ENCODE data around the gene RBAK.

DNA sequence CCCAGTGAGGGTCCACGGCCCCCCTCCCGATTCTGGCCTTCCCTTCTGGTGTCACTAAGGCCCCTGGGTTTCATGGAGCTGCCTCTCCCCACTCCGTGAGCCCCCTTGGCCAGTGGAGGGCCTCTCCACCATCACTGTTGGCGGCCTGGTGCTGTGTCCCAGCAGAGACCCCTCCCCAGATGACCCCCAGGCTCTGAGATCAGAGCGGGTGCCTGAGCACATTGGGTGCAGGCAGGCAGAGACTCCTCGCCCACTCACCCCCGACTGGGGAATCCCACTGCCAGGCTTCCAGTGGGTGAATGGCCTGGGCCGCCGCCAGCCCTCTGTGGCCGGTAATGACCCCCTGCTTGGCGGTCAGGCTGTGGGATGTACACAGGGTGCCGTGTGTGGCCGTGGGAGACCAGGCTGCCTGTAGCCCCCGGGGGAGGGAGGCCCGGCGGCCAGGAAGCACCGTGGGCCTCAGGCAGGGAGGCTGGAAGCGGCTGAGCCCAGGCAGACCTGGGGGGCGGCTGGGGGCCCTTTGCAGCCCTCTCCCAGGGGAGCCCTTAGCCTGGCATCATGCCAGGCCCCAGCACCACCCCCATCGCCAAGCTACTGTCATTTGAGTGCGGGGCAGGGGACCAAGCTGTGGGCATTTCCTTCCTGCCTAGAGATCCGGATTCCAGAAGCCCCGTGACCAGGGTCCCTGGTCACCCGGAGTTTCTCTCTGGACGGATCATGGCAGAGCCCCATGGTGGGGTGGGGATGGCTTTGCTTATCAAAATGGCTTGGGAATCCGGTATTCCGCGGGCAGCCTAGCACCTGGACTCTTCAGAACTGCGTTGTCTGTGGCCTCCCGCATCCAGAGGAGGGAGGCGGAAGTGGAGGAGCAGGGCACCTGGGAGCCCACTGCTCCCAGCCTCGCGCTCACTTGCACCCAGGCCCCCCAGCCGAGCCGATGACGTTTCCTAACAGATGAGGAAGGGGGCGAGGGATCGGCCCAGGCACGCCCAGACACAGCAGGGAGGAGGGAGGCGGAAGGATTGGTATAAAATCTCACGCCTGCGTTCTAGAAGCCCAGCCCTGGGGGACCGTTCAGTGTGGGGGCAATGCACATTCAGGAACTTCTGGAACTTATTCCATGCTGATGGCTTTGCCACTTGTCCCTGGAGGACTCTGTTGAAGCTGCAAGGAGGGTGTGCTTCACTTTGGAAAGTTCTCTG is 1.1 kb downstream of the TTYH3 start:
- PRO-cap, result bidirectional peak, plus-strand start at position 1,059 of the sequence, minus-strand start at position 912 of the sequence
- RAMPAGE, long total RNA, 2 experiments, result no peak in any of the 2 experiments

DNA sequence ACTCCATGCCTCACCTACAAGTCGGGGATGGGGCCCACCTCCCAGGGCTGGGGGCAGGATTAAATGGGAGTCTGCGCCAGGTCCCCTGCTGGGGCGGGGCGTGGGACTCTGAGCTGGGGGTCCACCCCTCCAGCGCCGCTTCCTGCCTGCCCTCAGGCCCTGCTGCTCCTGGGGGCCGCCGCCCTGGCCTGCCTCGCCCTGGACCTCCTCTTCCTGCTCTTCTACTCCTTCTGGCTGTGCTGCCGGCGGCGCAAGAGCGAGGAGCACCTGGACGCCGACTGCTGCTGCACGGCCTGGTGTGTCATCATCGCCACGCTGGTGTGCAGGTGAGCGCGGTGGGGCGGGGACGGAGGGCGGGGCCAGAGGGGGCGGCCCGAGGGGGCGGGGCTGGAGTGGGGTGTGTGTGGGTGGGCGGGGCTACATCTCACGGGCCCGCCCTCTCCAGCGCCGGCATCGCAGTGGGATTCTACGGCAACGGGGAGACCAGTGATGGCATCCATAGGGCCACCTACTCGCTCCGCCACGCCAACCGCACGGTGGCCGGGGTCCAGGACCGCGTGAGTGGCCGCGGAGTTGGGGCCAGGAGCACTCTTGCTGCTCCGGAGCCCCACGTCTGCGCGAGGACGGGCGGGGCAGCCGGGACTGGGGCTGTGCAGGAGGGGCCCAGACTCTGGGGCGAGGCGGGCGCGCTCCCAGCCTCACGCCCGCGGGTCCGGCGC is 15.1 kb downstream of the TTYH3 start:
- PRO-cap, result no peak
- RAMPAGE, long total RNA, 2 experiments, result start-site peak on the plus strand in 1 of 2 experiments, centred at position 197 of the sequence, 5 reads per replicate

DNA sequence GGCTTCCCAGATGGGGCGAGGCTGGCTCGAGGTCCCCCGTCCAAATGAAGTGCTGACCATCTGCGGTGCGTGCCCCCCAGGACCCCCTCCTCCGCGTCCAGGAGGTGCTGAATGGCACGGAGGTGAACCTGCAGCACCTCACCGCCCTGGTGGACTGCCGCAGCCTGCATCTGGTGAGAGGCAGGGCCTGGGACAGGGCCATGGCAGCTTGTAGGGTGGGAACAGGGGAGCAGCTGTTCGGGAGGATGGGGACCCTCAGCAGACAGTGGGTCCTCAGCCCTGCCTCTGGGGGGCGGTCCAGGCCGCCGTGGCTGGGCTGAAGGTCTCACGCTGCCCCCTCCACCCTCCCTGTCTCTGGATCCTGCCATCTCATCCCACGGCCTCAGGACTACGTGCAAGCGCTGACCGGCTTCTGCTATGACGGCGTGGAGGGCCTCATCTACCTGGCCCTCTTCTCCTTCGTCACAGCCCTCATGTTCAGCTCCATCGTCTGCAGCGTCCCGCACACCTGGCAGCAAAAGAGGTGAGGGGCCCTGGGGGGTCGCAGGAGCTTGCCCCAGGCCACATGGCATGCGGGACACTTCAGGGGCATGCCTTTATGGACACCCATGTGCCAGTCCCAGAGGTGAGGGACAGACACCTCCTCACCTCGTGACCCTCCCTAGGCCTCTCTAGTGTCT is 24.4 kb downstream of the TTYH3 start:
- PRO-cap, result no peak
- RAMPAGE, long total RNA, 2 experiments, result no peak in any of the 2 experiments

GRCh38 chr7:2659297-2659786 is 27.6 kb downstream of the TTYH3 start:
- PRO-cap, result no peak
- RAMPAGE, long total RNA, 2 experiments, result no peak in any of the 2 experiments

DNA sequence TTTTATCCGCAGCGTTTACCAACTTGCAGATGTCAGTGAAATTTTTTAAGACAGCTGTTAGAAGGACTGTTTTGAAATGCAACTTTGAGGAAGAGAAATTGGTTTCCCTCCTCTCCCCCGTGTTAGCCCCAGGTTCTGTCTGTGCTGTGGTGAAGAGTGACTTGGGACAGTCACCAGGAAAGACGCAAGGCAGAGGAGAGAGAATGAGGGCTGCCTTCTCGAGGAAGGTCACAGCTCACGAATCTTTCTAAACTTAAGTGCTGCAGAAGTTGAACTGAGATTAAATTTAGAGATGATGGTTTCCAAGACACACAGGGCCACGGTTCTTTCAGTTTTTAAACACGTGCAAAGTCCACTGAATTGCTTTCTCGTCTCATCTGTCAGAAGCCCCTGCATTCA is 27.6 kb downstream of the AMZ1 start:
- PRO-cap, result no peak
- RAMPAGE, long total RNA, 2 experiments, result no peak in any of the 2 experiments

GRCh38 chr7:2733110-2733699 is 45.2 kb downstream of the AMZ1 start:
- PRO-cap, result no peak
- RAMPAGE, long total RNA, 2 experiments, result no peak in any of the 2 experiments

- PRO-cap, result no peak
- RAMPAGE, long total RNA, 2 experiments, result no peak in any of the 2 experiments
Observed at GRCh38 chr7:2734541-2734661, 46.4 kb downstream of the AMZ1 start.

- PRO-cap, result no peak
- RAMPAGE, long total RNA, 2 experiments, result no peak in any of the 2 experiments
Observed at GRCh38 chr7:3194726-3195130, 106.3 kb upstream of the SDK1 start.

DNA sequence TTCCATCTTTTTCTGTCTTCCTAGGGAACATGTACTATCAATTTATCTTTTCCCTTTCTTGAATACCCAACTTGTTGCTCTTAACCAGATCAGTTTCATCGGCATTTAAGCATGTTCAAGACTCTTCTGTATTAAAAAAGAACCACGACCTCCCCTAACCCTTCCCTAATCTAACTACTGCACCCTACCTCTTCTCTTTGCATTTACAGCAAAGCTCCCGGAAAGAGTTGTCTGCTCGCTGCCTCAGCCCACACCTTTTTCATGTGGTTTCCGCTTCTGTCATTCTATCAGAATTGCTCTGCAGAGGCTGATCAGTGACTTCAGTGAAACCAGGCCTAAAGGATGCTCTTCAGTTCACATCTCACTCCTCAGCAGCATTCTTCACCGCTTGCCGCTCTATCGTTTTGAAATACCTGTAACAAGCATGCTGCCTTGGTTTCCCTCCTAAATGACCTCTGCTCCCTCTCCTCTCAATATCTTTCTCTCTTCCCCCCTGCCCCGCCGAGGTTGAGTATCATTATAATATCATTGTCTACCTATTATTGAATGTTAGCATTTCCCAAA is 160.9 kb downstream of the SDK1 start:
- PRO-cap, result no peak
- RAMPAGE, long total RNA, 2 experiments, result no peak in any of the 2 experiments

DNA sequence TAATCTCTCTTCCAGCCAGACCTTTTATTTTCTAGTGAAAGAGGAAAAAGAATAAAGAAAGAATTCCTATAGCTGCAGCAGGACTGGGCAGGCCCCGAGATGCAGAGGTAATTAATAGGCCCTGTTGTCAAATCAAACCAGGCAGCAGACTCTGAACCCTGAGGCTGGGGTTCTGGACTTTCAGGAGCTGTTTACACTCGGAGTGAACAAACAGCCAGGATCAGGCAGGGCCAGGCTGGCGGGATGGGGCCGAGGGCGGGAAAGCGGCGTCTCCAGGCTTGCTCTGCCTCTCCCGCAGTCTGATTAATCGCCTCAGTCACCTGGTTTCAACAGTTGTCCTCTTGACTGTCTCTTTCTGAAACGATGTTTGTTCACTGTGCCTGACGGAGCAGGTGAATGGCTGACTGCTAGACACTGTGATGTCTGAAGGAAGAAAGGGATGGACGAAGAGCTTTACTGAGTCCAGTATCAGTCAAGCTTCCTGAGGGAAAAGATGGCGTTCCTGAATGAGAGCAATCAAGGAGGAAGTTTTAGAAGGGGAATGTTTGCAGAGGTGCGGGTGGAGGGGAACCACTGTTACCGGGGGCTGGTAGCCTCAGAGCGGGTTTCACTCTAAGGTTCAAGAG is 675.3 kb upstream of the FOXK1 start:
- PRO-cap, result no peak
- RAMPAGE, long total RNA, 2 experiments, result no peak in any of the 2 experiments

DNA sequence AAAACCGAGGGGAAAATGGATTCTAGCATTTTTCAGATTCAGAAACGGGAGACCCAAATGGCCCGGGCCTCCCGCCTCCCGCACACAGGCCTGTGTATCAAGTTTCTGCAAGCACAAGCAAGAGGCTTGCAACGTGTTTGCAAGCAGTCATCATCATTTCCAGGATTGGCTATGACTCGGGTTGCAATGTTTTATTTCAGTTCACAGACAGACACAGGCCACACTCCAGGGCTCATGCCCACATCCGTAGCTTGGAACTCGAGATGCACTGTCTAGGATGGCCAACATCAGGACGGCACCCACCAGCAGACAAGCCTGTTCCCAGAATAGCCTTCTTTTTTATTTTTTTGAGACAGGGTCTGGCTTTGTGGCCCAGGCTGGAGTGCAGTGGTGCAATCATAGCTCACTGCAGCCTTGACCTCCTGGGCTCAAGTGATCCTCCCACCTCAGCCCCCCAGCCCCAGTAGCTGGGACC is 68.2 kb upstream of the FOXK1 start:
- PRO-cap, result no peak
- RAMPAGE, long total RNA, 2 experiments, result no peak in any of the 2 experiments

DNA sequence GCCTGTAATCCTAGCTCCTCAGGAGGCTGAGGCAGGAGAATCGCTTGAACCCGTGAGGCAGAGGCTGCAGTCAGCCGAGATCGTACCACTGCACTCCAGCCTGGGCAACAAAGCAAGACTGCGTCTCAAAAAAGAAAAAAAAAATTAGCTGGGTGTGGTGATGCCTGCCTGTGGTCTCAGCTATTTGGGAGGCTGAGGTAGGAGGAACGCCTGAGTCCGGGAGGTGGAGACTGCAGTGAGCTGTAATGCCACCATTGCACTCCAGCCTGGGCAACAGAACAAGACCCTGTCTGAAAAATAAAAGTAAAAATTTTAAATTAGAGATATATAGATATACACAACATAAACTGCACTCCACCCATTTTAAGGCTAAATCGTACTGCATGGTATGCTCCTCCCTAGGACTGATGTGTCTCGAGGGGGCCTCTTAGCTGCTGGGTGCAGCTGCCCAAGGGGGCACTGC is 41.0 kb upstream of the FOXK1 start:
- PRO-cap, result no peak
- RAMPAGE, long total RNA, 2 experiments, result no peak in any of the 2 experiments

DNA sequence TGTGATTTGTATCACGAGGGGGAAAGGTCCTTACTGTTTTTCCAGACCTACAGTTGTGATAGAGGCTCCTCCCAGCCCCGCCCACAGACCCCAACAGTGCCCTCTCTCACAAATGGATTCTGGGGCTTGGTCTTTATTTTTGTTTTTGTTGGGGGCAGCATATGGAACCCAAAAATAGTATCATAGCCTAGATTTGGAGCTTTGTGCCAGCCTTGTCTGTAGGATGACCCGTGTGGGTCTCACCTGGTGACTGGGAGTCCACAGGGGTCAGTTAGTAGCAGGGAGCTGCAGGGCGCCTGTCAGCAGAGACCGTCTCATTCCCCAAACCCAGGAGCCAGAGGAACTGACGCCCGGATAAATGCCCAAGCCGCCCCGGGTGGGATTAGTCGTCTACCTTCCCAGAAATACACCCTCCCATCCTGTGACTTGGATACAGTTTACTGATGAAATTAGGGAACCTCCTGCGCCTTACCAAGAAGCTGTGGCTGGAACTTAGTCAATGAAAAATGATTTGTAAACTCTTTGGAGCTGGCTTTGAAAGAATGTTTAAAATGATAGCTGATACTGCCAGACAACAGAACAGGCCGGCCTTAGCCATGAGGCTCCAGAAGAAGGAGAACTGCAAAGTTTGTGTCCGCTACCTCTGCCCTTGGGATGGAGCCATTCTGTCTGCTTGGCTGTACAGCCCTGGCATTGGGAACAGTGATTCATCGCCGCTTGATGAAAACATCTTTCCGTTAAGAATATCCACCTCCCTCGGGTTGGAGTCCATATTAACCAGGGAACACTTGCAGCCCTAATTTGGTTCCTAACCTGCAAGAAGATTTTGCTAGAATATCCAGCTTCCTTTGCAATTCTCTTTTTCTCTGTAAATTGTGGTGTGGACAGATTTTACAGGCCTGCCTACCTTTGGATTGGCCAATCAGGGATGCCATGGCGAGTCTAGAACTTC is 12.7 kb downstream of the FOXK1 start:
- PRO-cap, result no peak
- RAMPAGE, long total RNA, 2 experiments, result no peak in any of the 2 experiments

DNA sequence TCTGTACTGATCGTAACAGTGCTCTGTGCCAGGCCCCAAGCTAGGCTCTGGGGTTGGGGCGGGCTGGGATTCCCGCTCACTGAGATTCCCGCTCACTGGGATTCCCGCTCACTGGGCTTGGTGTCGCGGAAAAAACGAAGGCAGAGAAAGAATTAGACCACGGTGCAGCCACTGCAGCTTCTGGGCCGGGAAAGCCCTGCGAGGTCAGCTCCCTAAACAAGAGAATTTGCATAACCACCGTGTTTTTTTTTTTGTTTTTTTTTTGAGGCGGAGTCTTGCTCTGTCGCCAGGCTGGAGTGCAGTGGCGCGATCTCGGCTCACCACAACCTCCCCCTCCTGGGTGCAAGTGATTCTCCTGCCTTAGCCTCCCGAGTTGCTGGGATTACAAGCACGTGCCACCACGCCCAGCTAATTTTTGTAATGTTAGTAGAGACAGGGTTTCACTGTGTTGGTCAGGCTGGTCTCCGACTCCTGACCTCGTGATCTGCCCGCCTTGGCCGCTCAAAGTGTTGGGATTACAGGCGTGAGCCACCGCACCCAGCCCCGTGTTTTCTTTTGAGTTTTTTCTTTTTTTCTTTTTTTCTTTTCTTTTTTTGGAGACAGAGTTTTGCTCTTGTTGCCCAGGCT is 31.3 kb downstream of the FOXK1 start:
- PRO-cap, result no peak
- RAMPAGE, long total RNA, 2 experiments, result no peak in any of the 2 experiments

GRCh38 chr7:4742119-4742523 is 33.3 kb upstream of the AP5Z1 start:
- PRO-cap, result no peak
- RAMPAGE, long total RNA, 2 experiments, result no peak in any of the 2 experiments

- PRO-cap, result no peak
- RAMPAGE, long total RNA, 2 experiments, result no peak in any of the 2 experiments
Observed at GRCh38 chr7:4766467-4767486, 8.6 kb upstream of the AP5Z1 start.

GRCh38 chr7:4783875-4784764 is 8.7 kb downstream of the AP5Z1 start:
- PRO-cap, result no peak
- RAMPAGE, long total RNA, 2 experiments, result no peak in any of the 2 experiments

DNA sequence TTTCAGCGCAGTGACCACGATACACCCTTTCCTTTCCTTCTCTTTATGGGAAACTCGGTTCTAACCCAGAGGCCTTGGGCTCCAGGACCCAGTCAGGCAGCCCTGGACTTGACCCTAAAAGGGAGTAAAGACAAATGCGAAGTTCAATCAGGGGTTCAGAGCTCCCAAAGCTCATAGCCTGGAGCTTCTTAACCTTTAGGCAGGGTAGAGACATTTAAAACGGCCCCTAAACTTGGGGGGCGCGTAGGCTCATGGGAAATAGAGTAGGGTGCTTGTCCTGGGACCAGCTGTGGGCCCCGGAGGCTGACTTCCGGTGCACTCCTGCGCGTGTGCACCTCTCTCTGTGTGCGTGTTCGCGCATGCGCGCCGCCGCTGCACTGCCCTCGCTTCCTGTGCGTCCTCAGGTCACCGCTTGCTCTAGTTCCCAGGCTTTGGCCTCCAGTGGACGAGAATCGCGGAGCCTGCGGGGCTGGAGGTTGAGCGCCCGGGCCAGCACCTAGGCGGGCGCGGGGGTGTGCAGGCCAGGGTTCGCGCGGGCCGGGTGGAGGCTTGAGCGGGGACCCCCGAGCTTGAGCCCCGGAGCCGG is at the start of gene RBAK:
Gene RBAK, plus strand, starts transcription at position 377 of the 586 bp plus-strand sequence.
- PRO-cap, result unidirectional peak, plus-strand start at position 377 of the sequence; unidirectional peak, plus-strand start at position 441 of the sequence
- RAMPAGE, long total RNA, 2 experiments, result no peak in any of the 2 experiments

DNA sequence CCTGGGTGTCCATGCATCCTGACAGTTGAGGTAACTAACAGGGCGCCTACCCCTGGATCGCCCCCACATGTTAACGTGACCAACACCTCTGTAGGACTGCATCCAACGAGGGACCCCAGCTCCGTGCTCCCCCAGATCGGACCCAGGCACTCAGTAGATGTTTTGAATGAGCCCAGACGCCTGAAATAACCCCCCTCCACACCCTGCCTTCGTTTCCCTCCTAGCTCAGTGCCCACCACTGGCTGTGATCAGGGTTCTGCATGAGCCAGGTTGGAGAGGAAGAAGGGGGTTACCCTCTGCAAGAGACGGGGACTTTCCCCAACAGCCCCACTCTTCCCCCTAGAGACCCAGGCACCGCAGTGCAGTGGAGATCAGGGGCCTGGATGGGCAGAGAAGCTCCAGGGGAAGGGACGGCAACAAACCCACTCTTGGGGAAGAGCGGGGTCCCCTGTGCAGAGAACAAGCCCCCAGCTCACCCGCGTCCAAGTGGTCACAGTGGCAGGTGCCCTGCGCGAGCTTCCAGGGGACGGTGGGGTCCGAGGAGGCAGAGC is 46.2 kb upstream of the WIPI2 start:
- PRO-cap, result no peak
- RAMPAGE, long total RNA, 2 experiments, result no peak in any of the 2 experiments

DNA sequence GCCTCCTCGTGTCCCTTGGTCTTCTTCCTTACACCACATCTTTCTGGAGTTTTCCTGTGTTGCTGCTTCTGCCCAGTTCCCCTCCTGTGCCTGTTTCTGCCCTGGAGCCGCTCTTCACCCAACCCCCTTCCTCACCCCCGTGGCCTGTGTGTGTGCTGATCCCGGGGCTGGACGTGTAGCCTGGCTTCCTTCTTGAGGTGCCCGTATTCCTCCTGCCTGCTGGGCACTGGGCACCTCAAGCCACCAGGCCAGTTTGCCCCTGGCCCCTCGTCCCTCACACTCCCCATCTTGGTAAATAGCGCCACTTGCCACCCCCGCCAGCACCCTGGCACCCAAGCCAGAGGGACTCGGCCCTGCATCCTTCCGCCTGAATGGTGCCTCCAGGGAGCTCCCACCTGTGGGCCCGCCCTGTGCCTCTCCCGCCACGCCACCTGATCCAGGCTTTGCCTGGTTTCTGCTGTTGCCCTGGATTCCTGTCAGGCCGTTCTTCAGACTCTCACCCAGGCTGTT is 33.5 kb downstream of the WIPI2 start:
- PRO-cap, result no peak
- RAMPAGE, long total RNA, 2 experiments, result no peak in any of the 2 experiments

Measured in breast epithelium (tissue), 2 donors.